Metastatic Breast Carcinoma in the Ovary (tissue), 3 donors: ENCODE measurements around a stretch of chr7.

DNA sequence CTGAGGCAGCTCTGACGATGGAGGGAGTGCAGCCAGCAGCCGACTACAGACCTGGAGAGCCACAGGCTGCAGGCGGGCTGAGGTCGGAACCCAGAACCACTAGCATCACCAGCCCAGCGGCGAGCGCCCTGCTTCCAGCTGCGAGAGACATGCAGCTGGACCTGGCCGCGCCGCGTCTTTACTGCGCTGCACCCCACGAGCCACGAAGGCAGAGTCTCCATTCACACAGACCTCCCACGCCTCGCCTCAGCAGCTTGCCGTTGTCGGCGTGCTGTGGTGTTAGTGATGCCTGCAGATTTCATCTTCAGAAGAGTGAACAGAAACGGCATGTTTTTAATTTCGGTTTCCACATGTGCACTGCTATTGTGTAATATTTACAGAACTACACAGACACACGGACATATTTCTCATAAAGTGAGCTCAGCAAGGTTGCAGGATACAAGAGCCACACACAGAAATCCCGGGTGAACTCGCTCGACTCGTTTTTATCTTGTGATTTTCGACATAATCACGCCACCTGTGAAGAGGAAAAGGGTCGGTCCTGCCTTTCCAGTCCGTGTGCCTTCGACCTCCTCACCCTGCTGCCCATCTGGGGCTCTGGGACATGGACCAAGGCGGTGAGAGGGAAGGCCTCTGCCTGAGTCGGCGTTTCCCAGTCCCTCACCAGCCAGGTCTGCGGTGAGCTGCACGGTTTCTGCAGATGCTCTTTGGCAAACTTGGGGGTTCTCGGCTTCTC lies 252.2 kb downstream of the ELFN1 start:
- PRO-cap, 3 experiments = no peak in any of the 3 experiments

GRCh38 chr7:1932713-1933290 lies 262.7 kb downstream of the ELFN1 start:
- PRO-cap, 3 experiments = peak in 1 of 3 experiments; most common plus-strand start chr7:1933217 (in 1); most common minus-strand start chr7:1932715 (in 1)

DNA sequence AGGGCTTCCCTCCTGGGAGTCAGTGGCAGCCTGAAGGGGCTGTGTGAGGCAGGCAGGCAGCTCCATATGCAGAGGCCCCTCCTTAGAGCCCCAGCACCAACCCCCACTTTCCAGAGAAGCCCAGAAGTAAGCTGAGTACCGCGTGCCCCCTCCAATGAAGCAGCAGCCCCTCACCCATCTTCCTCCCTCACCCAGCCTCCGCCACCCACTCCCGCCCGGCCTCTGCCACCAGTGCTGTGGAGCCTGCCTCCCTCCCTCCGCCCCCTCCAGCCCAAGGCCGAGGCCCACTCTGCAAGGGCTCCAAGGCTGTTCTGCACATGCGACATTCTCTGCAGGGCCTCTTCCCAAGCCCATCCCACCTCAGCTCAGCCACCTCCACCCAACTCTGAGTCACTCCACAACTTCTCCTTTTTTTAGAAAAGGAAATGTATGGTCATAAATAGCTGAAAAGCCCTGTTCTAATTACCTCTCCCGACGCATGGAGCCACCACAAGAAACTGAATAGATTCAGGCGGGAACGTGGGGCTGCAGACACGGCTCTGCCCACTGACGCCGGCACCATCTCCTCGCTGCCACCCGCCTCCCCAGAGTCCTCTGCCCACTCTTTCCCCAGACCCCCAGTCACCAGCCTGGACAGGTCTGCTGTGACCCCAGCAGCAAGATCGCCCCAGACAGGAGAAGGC lies 214.0 kb downstream of the MAD1L1 start:
- PRO-cap, 3 experiments = peak in 1 of 3 experiments; most common plus-strand start position 363 of the sequence (in 1); most common minus-strand start position 238 of the sequence (in 1)

DNA sequence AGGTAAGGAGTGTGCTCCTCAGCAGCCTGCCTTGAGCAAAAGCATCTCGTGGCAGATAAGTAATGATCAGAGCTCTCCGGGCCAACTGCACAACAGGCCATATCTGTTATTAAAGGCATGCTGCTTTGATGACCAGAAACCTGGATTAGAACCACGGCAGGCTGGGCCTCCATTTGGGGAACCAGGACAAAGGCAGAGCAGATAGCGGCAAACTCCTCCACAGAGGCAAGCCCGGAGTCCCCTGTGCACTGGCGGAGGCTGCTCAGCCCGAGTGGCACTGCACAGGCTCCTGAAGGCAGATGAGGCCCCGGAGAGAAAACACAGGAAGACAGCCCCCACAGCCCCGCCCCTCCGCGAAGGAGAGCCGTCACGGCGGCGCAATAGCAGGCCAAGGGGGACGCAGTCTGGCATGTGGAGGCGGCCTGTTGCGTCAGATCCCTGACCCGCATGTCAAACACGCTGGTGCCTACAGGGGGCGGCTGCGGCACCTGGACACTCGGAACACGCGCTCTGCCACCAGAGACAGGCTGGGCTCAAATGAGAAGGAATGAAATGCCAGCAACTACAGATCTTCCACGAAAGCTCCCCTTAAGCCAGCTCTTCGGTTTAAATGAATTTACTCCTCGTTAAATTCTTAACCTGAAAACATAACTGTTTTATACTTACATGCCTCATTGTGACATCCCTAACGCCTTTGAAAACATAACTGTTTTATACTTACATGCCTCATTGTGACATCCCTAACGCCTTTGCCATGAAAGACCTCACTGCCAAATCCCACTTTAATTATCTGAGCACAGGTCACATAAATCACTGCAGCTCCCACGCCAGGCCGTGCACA lies 128.5 kb downstream of the MAD1L1 start:
- PRO-cap, 3 experiments = peak in 3 of 3 experiments; most common plus-strand start position 536 of the sequence (in 1); most common minus-strand start position 301 of the sequence (in 3)

GRCh38 chr7:2193145-2193676 lies 39.5 kb downstream of the MAD1L1 start:
- PRO-cap, 3 experiments = peak in 2 of 3 experiments; most common plus-strand start chr7:2193195 (in 2); most common minus-strand start chr7:2193388 (in 1)

DNA sequence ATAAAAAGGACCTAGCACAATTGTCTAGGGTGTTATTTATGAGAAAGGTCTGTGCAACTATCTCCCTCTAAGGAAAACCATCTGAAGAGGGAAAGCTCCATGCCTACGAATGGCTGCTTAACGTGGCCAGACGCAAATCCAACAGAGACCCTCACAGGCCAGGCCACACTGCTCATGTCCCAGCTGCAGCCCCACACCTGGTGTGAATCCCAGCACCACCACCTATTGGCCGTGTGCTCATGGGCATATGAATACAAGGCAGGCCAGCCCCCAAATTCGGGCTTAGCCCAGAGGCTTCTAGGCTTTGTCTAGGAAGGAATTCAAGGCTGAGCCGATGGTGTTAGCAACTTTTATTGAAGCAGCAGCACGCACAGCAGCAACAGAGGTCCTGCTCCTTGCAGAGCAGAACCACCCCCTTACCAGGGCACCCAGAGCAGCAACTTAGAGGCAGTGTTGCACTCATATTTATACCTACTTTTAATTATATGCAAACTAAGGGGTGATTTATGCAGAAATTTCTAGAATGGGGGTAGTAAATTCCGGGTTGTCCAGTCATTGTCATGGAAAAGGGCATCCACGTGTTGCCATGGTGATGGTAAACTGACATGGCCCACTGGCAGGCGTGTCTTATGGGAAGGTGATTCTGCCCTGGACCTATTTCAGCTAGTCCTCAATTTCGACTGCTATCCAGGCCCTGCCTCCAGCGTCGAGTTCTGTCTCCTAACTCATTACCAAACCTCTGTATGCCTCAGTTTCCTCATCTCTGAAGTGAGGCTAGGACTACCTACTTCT lies 13.0 kb downstream of the SNX8 start:
- PRO-cap, 3 experiments = no peak in any of the 3 experiments

- PRO-cap, 3 experiments = no peak in any of the 3 experiments
Observed at GRCh38 chr7:2380041-2380775, 23.2 kb upstream of the CHST12 start.

- PRO-cap, 3 experiments = no peak in any of the 3 experiments
Observed at GRCh38 chr7:2508830-2509434, 10.6 kb upstream of the LFNG start.

DNA sequence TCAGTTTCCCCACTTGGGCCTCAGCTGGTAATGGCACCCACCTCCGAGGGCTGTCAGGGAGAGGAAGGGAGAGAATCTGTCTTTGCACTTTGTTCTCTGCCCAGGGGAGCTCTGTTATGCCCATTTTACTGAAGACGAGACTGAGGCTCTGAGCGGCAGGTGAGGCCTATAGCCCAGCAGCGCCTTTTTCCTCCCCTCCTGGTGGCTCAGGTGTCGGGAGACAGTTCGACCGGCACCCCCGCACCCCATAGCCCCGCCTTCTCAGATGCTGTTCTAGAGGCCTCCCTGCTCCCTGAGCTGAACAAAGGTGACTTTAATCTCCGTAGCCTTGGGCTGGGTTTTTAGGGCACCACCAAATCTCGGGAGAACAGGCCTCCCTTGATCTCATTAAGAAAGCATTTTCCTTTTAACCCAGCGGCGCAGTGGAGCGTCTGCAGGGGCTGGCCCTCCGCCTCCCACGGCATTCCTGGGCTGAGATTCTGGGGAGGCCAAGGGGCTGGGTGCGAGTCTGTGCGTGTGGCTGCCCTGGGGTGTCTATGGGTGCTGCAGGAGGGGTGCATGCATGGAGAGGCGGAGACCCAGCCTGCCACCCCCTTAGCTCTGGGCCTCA lies 3.3 kb downstream of the LFNG start:
- PRO-cap, 3 experiments = no peak in any of the 3 experiments

DNA sequence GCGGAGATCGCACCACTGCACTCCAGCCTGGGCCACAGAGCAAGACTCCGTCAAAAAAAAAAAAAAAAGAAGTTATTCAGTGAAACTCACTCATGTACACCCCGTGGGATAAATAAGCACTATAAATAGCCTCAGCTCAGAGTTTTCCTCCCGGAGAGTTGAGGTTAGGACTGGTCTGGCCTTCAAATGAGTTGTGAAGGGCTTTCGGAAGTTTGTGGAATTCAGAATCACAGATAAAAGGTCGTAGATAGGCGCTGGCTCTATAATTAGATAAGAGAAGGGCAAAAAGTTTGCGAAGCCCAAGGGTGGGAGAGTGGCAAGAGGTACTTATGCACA lies 617 bp upstream of the IQCE start:
- PRO-cap, 3 experiments = no peak in any of the 3 experiments

DNA sequence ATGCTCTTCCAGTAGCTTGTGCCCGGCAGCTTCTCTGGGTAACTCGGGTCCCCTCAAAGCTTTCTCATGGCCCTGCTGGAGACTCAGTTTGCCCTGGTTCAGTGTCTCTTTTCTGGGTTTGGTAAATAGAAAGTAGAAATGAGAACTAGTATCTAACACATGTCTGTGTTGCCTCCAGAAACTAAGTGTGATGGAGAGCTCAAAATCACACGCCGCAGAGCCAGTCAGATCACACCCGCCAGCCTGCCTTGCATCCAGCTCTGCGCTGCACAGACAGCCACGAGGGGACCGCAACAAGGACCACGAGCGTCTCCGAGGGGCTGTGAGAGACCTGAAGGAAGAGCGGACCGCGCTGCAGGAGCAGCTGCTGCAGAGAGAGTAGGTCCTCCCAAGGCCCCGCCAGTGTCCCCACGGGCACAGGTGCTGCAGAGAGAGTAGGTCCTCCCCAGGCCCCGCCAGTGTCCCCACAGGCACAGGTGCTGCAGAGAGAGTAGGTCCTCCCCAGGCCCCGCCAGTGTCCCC lies 31.0 kb downstream of the IQCE start:
- PRO-cap, 3 experiments = no peak in any of the 3 experiments

DNA sequence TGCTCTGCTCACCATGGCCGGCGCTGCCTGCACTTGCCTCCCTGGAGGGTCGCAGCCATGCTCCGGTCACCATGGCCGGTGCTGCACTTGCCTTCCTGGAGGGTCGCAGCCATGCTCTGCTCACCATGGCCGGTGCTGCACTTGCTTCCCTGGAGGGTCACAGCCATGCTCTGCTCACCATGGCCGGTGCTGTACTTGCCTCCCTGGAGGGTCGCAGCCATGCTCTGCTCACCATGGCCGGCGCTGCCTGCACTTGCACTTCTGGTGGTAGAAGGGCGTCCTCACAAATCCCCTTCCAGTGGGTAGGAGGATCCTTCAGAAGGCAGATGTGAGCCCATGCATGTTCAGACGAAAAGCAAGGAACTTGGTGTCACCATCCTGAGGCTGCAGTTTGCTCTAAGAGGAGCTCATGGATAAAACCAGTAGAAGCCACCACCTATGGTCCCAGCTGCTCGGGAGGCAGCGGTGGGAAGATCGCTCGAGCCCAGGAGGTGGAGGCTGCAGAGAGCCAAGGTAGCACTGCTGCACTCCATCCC lies 36.0 kb upstream of the TTYH3 start:
- PRO-cap, 3 experiments = no peak in any of the 3 experiments

DNA sequence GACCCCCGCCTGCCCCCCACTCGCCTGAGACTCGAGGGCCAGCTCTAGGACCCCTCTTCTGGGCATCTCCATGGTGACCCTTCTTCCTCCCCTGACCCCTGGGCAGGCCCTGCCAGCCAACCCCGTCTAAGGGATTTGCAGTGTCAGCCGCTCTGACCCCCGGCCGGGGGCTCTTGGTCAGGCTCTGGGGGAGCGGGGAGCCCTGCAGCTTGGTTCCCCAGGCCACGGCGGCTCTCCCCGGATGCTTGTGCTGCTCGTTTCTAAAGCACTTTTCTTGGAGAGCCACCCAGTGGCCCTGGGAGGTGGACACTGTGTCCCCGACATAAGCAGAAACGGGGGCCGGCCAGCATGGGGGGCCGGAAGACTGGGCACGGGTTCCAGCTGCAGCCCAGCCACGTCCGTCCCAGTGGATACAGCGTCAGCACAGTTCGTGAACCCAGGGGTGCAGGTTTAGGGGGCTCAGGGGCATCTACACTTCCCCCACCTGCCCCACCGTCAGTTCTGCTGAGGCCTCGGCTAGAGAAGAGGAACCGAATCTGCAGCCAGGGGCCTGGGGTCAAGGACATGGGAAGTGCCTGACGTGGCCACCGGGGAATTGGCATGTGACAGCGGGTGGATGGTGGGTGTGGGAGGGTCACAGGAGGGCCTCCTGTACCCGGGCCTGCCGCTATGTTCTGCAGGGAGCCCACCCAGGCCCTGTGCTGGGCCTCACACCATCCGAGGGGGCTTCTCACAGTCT lies 5.5 kb downstream of the TTYH3 start:
- PRO-cap, 3 experiments = peak in 3 of 3 experiments; most common minus-strand start position 247 of the sequence (in 2)

- PRO-cap, 3 experiments = no peak in any of the 3 experiments
Observed at GRCh38 chr7:2639824-2640409, 8.1 kb downstream of the TTYH3 start.

DNA sequence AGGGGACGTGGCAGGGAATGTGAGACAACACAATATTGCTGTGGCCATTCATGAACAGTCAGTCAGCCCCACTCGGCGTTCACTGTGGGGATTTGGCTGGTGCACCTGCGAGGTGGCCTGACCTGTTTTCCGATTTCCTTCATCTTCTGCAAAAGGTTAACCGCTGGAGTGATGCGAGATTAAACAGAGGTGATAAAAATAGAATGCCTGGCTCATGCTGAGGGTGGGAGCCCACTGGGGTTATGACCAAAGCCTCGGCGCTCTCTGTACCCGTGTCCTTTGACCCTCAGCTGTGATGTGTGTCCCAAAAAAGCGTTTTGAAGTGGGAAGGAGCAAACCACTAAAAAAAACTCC lies 27.2 kb downstream of the AMZ1 start:
- PRO-cap, 3 experiments = no peak in any of the 3 experiments

GRCh38 chr7:2715590-2715988 lies 27.6 kb downstream of the AMZ1 start:
- PRO-cap, 3 experiments = no peak in any of the 3 experiments

DNA sequence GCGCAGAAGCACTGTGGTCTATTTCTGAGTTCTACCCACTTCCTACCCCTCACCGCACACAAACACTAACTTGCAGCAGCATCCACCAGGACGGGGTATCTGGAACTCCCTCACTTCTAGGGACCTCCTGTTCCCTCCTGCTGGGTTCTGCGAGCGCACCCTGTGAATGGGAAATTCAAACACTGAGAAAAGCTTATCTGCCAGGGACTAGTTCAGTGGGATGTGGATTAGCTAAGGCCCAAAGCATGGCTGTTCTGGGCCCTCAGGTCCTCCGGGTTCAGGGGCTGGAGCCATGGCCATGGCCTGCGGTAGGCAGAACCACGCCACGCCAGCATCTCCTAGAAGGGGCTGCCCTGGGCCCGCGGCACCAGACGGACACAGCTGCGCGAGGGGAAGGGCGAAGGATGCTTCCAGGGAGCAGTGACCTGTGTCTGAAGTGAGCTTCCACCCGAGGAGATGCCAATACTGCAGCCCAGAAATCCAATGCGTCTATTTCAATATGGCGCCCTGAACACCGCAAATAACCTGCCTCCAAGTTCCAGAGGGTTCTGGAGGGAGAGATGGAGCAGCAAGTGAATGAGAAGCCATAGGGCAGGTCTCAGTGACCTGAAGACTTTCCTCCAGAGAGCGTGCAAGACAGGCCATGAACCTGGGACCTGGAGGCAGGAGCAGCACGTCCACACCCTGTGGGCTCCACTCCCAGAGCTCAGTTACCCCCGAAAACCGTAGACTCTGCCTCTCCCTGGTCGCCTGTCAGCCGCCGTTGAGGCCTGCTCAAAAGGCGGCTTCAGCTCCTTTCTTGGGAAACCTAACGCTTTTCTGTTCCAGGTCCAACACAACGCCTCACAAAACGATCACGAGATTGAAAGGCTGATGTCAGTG lies 37.2 kb downstream of the AMZ1 start:
- PRO-cap, 3 experiments = no peak in any of the 3 experiments

DNA sequence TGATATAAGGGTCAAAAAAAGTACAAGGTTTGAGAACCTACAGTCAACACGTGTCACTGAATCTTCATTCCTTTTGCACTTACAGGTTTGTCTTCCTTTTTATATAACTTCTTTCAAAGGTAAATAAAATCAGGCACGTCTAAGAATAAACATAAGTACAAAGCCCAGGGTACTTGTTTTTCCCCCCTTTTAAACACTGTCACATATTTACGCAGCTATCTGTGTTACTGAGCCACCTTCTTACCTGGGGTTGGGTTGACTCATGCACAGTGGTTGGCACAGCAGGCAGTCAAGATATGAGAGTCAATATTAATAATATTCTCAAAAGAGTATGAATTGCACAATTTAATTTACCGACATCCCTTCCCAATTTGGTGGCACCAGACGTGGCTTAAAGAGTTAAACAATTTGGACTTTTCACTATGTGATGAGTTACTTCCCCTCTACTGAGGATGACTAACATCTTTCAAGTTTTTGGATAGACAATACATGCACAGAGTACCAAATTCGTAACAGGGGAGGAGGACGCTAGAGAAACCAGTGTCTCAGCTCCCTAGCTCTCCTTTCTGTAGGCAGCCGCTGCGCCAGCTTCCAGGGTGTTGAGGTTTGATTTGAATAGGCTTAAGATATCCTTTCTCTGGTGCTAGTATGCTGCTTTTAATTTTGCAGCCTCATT lies 69.3 kb downstream of the GNA12 start:
- PRO-cap, 3 experiments = no peak in any of the 3 experiments

GRCh38 chr7:2814448-2815623 lies 29.3 kb downstream of the GNA12 start:
- PRO-cap, 3 experiments = no peak in any of the 3 experiments

- PRO-cap, 3 experiments = no peak in any of the 3 experiments
Observed at GRCh38 chr7:2821148-2821869, 22.8 kb downstream of the GNA12 start.